SK-MEL-5 (cell line): ENCODE data around the genes PXN and RNF10.

DNA sequence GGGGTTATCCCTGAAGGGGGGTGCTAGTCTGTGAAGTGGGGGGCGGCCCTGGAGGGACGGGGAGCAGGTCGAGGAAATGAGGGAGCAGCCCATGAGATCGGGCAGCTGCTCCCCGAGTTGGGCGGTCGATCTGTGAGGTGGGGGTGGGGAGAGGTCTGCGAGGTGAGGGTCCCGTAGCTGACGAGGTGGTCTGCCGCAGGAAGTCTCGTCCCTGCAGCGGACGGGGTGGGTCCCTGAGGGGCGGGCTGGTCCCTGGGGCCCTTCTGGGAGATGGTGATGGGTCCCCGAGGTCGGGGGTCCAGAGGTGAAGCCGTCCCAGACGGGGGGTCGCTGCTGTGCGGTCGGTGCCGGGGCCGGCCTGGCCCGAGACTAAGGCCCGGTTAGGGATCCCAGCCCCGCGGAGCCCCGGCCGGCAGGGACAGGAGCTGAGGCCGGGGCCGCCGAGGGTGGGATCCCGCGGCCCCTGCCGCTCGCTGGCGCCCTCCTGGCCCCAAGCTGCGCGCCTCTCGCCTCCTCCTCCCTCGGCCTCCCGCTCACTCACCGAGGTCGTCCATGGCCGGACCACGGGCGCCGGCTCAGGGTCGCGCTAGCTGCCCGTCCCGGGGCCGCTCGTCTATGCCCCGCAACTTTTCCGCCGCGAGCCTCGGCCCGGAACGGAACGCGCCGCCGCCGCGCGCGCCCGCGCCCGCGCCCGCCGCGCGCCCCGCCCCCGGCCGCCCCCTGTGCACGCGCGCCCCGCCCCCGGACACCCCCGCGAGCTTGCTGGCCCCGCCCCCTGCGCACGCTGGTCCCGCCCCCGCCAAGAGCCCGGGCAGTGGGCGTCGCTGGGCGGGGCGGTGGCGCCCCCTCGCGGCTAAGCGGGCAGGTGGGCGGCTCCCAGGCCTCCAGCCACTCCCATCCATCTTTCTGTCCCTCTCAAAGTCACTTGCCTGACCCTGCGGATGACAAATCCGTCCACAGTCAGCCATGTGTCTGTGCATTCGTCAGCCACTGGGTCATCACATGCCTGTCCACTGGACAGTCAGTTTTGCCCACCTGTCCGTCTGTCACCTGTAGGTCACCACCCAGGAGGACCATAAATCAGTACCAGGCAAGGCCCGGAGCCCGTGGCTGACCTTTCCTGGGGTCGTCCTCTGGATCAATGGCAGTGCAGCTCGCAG is at the start of gene PXN:
Gene PXN (minus strand): TSS at position 655 of the 1,160 bp plus-strand sequence.
RAMPAGE:
- cytosol, long total RNA = no peak
- long total RNA = no peak
- nucleus, long total RNA = no peak

GRCh38 chr12:120388903-120389735 is 20.2 kb upstream of the MSI1 start:
RAMPAGE:
- cytosol, long total RNA = no peak
- long total RNA = no peak
- nucleus, long total RNA = no peak

GRCh38 chr12:120454865-120455628 is 8.8 kb downstream of the GATC start:
RAMPAGE:
- cytosol, long total RNA = no peak
- long total RNA = no peak
- nucleus, long total RNA = no peak

GRCh38 chr12:120534136-120535144 is at the start of gene RNF10:
RNF10 (plus strand) TSS chr12:120534356.
RAMPAGE:
- cytosol, long total RNA = no peak
- long total RNA = no peak
- nucleus, long total RNA = no peak

RAMPAGE:
- cytosol, long total RNA = no peak
- long total RNA = no peak
- nucleus, long total RNA = no peak
Observed at GRCh38 chr12:120577570-120578023, 3.6 kb downstream of the POP5 start.

GRCh38 chr12:120599030-120599585 is 17.9 kb upstream of the POP5 start:
RAMPAGE:
- cytosol, long total RNA = no peak
- long total RNA = no peak
- nucleus, long total RNA = no peak

RAMPAGE:
- cytosol, long total RNA = no peak
- long total RNA = no peak
- nucleus, long total RNA = no peak
Observed at GRCh38 chr12:120787534-120788798, 62.3 kb downstream of the ACADS start.

DNA sequence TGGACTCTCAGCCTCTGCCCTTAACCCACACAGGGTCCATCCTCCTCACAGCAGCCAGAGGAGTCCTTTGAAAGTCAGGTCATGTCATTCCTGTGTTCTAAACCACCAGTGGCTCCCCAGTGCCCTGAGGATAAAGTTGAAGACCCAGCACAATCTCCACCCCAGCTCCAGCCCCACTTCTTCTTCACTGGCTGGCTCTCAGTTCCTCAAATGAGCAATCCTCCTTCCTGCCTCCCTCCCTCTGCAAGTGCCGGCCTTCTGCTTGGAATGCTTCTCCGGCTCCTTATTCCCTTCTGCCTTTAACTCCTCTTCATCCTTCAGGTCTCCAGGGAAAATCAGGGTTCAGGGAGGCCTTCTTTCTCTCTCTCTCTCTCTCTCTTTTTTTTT is 32.0 kb upstream of the SPPL3 start:
RAMPAGE:
- cytosol, long total RNA = no peak
- long total RNA = no peak
- nucleus, long total RNA = no peak

DNA sequence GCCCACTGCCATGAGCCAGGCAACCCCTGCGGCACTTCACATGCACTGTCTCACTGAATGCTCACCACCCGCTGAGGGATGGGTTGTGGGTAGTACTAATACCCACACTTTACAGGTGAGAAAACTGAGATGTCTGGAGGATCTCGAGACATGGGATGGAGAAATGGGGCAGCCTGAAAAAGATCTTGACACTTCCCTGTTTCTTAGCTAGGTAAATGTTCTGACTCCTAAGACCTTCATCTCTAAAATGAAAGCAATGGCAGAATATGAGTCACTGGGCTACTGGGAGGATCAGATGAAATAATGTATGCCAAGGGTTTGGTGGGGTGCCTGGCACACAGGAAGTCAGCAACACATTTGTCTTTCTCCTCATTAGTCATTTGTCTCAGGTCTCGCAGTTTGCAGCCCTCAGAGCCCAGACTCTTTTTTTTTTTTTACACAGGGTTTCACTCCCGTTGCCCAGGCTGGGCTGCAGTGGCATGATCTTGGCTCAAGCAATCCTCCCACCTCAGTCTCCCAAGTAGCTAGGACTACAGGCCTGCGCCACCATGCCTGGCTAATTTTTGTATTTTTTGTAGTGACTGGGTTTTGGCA is 5.2 kb downstream of the OASL start:
RAMPAGE:
- cytosol, long total RNA = no peak
- long total RNA = no peak
- nucleus, long total RNA = no peak

RAMPAGE:
- cytosol, long total RNA = no peak
- long total RNA = no peak
- nucleus, long total RNA = no peak
Observed at GRCh38 chr12:121214938-121215336, 5.0 kb downstream of the P2RX4 start.

GRCh38 chr12:121230750-121231014 is 20.8 kb downstream of the P2RX4 start:
RAMPAGE:
- cytosol, long total RNA = no peak
- long total RNA = no peak
- nucleus, long total RNA = no peak

DNA sequence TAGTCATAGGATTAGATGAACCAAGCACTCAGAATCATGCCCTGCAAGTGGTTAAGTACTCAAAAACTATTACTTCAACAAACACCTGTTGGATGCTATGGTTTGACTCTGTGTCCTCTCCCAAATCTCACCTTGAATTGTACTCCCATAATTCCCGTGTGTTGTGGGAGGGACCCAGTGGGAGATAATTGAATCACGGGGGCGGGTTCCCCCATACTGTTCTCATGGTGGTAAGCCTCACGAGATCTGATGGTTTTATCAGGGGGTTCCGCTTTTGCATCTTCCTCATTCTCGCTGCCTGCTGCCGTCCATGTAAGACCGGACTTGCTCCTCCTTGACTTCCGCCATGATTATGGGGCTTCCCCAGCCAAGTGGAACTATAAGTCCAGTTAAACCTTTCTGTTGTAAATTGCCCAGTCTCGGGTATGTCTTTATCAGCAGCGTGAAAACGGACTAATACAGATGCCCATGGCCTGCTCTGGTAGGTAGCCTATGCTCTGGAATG is 18.1 kb downstream of the CAMKK2 start:
RAMPAGE:
- cytosol, long total RNA = no peak
- long total RNA = no peak
- nucleus, long total RNA = no peak

GRCh38 chr12:121289022-121289400 is 7.5 kb downstream of the CAMKK2 start:
RAMPAGE:
- cytosol, long total RNA = no peak
- long total RNA = no peak
- nucleus, long total RNA = no peak

DNA sequence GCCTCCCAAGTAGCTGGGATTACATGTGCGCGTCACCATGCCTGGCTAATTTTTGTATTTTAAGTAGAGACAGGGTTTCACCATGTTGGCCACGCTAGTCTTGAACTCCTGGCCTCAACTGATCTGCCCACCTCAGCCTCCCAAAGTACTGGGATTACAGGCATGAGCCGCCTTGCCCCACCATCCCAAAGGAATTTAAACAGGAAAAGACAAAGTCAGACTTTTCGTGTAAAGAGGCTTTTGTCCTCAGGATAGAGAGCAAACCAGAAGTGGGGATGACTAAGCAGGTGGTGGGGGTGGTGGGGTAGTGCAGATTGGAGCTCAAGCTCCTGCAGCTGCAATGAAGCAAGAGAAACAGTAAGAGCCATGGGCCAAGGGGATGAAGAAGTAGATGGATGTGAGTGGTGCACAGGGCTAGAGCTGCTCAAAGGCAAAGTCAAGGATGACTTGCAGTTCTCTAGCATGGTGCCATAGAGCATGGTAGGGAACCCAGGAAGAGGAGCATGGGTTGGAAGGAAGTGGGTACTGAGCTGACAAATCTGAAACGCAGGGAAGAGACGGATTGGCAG is 11.6 kb upstream of the RNF34 start:
RAMPAGE:
- cytosol, long total RNA = no peak
- long total RNA = no peak
- nucleus, long total RNA = no peak

DNA sequence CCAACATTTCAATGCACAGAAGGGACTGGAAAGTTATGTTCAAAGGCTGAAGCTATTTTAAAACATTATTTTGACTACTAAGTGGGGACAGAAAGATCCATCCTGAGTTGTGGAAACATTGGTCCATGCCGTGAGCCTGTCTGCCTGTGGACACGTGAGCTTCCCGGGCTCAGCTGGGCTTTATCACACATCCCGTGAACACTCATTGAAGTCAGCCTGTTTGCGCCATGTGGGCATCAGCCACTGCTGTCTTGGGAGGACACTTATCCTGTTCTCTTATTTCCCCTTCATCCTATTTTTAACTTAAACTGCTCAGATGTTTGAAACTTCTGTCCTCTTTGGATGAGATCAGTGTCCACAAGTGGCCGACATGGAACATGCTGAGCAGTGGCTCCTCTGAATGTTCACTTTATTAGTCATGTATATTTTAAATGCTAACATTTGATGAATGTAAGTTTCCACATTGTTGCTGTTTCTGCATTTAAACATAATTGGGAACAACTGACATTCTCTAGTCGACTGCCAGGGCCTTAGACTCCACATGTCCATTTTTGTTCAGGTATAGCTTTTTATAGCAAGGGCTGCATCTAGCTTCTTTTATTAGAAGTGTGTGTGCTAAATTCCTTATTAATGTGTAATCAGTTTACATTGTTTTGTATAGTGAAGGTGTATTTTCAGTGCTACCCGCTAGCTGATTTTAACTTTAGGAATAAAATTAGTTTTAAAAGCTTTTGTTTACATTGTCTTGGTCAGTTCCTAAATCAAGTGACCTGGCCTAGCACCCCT is 23.9 kb downstream of the RNF34 start:
RAMPAGE:
- cytosol, long total RNA = no peak
- long total RNA = no peak
- nucleus, long total RNA = no peak

DNA sequence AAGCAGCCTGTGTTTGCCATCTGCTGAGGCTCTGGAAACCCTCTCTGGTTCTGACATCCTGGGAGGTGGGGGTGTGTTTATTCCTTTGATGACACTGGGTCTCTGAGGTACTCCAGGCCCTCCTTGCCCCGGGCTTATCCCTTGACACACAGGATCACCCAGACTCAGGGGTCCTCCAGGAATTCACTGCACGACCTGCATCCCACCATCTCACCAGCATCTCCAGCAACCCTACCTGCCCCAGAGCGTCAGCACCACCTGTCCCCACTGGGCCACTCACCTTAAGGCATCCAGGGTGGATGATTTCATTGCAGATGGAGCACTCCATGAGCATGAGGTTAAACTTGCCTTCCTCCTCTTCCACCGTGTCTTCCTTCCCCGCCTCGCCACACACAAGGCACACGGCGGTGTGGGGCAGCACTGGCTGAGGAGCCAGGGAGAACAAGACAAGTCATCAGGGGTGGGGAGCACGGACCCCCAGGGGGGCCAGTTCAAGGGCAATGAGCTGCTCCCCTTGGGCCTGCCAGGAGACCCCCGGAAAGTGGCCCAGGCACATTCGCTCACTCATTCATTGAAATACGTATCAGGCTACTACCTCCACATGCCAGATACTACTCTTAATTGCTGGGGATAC is 45.2 kb downstream of the RNF34 start:
RAMPAGE:
- cytosol, long total RNA = no peak
- long total RNA = no peak
- nucleus, long total RNA = no peak

GRCh38 chr12:121610145-121610468 is 29.3 kb upstream of the KDM2B start:
RAMPAGE:
- cytosol, long total RNA = no peak
- long total RNA = no peak
- nucleus, long total RNA = no peak

GRCh38 chr12:121611174-121611800 is 30.5 kb upstream of the KDM2B start:
RAMPAGE:
- cytosol, long total RNA = no peak
- long total RNA = no peak
- nucleus, long total RNA = no peak

GRCh38 chr12:121753763-121754156 is 39.7 kb downstream of the RHOF start:
RAMPAGE:
- cytosol, long total RNA = no peak
- long total RNA = no peak
- nucleus, long total RNA = no peak

GRCh38 chr12:121767458-121768113 is 25.9 kb downstream of the RHOF start:
RAMPAGE:
- cytosol, long total RNA = no peak
- long total RNA = no peak
- nucleus, long total RNA = no peak